SJCRH30 (cell line): ENCODE measurements around a stretch of chr9.

DNA sequence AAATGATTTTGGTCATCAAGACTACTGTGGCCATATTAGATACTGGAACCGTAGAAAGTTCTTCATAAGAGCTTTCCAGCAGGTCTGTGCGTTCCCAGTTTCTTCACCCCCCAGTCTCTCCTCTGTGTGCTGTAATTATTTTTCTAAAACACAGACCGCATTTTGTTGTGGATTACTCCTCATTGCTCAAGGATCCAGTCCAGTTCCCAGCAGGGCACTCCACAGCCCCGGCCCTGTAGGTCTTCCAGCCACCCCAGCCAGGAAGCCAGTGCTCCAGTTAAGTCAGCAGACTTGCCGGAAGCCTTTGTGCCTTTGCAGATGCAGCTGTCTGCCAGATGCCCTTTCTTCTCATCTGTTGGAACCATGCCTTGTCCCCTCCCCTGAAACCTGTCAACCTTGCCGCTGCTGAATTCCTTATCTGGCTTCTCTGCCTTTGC lies 28.3 kb downstream of the PSAT1 start:
- RAMPAGE, long total RNA = no peak

- RAMPAGE, long total RNA = no peak
These were observed 32.2 kb downstream of the PSAT1 start for GRCh38 chr9:78329123-78329601.

DNA sequence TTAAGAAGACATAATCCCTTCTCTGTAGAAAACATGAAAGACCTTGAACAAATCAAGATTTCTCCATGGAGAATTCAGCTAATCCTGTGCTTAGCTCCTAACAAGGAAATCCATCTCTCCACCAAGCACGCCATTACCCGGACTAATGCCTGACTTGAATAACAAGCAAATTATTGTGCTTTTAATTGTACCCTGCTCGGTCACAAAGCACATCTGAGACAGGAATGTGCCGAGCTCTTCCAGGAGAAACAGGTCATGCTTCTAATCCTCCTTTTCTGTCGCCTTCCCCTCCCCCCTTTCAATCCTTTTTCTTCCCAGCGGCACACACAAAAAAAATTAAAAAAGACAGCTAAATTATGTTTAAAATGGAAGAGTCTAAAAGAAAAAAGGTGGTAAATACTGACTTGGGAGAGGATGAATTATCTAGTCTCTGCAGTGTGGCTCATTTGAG lies 141.4 kb downstream of the PSAT1 start:
- RAMPAGE, long total RNA = no peak

DNA sequence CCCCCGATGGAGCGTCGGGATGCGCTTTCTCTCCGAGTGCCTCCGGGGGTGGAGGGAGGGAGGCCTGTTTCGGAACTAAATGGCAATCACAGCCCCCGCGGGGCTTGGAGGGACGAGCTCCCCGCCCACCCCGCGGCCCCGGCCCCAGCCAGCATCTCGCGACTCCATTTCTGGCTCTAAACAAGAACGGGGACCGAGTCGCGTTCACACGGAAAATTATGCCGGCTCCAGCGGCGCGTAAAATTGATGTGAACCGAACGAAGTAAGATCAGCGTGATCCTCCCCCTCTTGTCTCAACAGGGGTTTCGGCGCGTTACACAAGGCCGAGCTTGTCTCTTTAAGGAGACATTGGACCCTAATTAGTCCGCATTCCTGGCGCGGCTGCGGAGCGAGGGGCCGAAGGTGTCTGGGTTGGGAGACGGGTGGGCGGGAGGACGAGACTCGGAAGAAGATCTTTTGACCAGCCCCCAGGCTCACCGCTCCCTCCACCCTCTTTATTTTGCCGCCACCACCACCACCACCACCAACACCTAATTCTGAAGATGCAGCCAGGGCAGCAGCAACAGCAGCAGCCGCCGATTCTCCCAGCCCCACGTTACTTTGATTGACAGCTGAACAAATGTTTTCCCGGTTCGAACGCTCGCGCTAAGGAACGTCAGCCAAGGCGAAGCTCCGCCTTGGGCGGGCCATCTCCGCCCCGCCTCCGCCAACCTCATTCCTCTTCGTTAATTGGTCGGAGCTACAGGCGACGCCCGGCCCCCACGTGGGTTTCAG lies 718 bp upstream of the TLE4 start:
- RAMPAGE, long total RNA = no peak

DNA sequence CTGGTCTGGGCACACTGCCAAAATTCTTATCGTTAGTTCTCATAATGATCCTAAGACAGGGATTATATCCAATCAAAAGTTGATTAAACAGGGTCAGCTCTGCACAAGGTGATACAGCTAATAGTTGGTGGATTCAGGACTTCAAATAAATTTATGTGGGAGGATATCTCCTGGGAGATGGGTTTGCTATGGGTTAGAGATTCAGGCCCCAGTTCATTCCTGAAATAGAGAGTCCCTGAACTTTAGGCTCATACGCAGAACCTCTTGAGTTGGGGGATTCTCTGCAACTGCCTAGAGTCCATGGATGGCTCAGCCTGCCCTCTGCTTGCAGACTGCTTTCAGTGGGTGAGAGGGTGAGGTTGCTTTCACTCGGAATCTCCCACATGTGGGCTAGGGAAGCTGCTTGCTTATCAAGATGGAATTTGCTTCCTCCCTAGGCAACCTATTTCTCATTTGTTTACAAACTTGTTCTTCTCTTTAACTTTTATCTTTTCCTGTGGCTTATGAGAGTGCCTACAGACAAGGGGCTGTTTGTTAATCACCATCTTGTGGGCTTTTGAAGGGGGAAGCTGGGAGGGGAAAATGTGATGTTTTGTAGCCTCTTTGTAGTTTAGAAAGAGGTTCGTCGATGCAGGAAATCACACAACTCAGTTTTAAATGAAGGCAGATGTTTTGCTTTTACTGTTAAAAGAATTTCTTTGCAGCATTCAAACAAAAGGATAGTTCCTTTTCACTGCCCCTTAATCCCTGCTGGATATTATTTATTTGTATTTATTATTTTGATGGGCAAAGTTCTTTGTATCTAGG lies 10.0 kb downstream of the TLE4 start:
- RAMPAGE, long total RNA = no peak

DNA sequence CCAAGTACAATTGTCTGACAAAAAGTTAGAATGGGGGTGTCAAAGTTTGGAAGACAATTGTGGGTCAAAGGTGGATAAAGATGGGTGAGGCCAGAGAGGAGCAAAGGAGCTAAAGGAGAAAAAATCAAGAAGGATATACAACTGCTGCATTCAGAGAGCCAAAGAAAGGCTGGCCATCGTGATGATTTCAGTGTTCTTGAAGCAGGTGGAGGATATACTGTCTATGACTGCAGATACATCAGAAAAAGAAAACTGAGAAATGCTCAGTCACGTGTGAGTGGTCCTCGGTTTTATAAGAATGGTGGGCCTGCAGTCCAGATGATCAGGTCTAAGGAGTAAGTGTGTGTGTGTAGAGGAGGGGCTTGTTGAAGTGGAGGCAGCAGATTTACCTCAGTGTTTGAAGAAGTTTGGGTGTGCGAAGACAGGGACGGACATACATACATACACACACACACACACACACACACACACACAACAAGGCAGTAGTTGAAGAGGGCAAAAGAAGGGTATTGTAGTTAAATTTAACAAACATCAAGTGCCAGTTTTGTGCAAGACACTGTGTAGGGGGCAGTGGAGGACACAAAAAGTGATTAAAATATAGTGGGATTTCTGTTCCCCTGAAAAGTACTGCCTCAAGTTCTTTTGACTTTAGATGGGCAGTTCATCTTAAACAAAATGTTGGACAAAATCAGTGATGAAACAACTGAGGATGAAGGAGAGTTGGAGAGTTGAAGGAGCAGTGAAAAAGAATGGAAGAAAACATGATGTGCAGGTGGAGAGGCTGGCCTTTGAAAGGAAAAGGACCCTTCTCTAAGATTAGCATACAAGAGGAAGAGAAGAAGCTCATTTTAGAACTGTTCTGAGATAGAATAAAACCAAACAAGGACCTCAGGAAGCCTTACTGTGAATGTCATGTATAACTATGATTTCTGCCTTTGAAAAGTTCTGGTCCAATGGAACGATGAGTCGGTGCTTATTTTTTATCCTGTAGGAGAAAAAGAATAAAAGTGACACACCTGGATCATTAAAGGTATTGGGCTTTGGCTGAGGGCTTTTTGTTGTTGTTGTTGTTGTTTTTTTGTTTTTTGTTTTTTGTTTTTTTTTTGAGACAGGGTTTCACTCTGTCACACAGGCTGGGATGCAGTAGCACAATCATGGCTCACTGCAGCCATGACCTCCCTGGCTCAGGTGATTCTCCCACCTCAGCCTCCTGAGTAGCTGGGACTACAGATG lies 77.5 kb downstream of the TLE4 start:
- RAMPAGE, long total RNA = no peak

DNA sequence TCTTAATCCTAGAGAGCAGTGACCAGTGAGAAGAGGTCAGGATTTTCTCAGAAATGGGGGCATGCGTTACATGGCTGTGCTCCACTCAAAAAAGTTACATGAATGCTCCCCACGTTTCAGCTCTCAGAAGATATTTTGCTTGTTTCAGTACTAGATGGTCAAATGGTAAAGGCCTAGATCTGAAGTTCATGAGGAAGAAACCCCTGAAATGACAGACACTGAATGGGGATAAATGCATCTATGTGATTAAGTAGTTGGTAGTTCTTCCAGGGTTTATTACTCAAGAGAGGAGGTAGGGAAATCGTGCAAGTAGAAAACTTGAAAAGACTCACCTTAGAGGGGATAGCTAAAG lies 98.0 kb downstream of the TLE4 start:
- RAMPAGE, long total RNA = no peak

DNA sequence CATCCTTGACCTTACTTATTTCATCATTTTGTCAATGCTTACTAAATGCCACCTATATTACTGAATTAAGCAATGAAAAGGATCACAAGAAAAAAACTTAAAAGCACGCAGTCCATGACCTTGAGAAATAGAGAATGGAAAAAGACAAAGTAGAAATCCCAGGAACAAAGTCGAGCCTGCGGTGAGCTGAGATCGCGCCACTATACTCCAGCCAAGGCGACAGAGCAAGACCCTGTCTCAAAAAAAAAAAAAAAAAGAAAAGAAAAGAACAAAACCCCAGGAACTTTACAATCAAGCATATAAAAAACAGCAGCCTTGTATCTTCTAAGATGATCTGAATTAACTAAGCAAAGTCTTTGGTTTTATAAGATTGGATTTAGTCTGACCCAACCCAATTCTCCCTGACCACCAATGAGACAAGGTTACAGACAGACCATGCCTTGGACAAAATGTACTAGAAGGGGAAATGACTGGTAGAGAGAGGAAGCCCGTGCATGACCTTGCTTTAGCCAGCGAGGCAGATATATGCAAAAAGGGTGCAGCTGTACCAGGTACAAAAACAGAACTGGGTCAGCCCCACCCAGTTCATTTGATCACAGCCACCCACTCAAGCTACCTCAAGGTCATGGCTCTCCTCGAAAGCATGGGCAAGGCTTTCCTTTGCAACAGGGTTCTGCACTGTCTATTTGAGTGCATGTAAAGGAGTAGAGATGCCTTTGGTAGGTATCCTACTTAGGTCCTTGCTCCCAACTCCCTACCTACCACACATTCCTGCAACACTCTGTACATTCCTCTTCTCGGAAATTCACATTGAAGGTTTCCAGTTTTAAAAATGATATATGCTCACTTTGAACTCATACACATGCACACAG lies 33.5 kb downstream of the TLE1 start:
- RAMPAGE, long total RNA = no peak

DNA sequence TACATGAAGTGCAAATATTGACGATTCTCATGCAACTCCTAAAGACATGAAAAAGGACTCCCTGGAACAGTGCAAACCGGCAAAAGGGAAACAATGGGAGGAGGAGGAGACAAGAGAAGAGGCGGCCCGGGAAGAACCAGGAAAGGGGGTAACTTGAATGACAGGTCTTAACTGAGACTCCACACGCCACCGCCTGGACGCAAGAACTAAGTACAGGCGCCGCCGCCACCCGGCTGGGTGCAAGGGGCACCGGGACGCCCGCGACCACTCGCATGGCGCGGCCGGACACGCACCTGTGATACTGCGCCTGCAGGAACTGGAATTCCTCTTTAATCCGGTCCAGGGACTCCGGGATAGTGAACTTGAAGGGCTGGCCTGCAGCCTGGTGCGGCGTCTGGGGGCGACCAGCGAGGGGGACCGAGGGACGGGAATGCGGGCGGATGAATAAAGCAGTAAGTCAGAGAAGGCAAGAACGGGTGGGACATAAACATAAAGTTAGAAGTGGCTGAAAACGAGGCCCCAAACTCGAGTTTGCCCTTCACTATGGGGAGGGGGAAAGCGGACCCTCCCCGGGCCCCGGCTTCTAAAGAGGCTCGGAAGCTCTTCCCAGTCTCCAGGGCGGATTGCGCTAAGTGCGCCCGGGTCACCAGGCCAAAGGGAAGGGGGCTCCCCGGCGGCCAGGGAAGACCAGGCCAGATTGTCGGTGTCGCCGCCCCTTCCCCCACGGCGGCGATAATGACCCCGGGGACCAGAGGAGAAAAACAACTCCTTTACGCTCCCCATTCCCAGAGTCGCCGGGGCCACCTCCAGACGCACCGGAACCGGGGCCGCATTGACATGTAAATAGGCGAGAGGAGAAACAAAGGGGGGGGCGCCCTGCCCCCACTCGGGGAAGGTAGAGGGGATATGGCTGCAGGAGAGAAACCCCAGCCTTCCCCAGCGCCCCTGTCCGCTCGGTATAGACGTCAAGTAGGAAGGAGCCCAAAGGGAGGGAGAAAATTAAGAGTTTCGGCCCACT lies 2.0 kb downstream of the TLE1 start:
- RAMPAGE, long total RNA = no peak

GRCh38 chr9:83054724-83055388 lies 8.1 kb downstream of the RASEF start:
- RAMPAGE, long total RNA = no peak

DNA sequence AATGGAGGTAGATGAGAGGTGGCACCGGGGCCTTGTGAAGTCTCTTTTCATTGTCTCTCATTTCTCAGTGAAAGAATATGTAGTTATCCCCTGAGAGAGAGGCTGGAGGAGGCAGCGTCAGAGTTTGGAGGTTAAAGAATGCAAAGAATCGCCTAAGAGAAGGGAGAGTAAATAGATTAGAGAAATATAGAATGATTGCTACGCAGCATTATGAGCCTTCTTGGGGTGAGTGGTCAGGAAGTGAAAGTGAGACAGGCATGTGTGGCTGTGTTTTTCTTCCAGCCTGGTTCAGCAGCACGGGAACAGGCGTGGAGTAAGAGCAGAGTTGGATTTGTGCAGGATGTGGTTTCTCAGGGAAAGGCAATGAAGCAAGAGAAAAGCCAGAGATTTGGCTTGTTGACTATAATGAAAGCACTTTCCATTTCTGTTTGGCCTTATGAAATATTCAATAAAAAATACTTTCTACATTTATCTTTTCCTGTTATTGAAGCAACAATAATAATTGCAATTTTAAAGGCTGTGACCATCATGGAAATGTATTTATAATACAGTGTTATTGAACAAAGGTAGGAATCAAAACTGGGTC lies 34.3 kb upstream of the FRMD3 start:
- RAMPAGE, long total RNA = no peak

GRCh38 chr9:83629598-83630277 lies 6.8 kb downstream of the IDNK start:
- RAMPAGE, long total RNA = no peak

DNA sequence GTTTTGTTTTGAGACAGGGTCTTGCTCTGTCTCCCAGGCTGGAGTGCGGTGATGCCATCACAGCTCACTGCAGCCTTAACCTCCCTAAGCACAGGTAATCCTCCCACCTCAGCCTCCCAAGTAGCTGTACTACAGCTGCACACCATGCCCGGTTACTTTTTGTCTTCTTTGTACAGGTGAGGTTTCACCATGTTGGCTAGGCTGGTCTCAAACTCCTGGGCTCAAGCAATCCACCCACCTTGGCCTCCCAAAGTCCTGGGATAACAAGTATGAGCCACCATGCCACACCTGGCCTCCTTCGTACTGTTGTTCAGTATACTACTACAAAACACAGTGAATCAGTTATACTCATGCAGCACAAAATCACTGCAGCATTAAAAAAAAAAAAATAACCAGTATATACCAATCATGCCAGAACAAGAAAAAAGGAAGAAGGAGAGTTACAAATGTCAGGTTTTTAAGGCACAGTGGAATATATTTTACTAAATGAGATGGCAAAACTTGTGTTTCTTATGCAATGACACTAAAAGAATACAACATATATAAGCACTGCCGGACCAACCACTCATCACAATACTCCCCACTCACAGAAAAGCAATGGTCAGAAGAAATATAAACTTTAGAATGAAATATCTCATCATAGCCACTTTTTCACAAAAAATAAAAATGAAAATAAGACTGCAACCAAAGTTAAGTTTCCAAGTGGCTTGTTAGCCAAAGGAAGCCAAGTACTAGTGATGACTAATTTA lies 33.8 kb downstream of the UBQLN1 start:
- RAMPAGE, long total RNA = no peak

- RAMPAGE, long total RNA = no peak
These were observed 30.0 kb upstream of the UBQLN1 start for GRCh38 chr9:83737777-83738101.

- RAMPAGE, long total RNA = no peak
These were observed 29.0 kb downstream of the GKAP1 start for GRCh38 chr9:83788520-83789091.

- RAMPAGE, long total RNA = no peak
These were observed 11.3 kb downstream of the GKAP1 start for GRCh38 chr9:83806293-83806613.

DNA sequence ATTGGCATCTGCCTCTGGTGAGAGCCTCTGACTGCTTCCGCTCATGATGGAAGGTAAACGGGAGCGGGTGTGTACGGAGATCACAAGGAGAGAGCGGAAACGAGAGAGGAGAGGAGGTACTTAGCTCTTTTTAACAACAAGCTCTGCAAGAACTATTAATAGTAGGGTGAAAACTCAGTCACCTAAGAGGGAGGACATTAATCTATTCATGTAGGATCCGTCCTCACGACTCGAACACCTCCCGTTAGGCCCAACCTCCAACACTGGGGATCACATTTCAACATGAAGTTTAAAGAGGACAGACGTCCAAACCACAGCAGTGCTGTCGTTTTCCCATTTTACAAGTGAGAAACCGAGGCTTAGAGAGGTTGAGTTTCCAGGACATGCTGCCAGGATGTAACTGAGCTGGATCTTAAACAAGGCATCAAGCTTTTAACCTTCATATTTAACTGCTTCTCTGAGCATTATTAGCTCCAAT lies 173.6 kb downstream of the SLC28A3 start:
- RAMPAGE, long total RNA = no peak

DNA sequence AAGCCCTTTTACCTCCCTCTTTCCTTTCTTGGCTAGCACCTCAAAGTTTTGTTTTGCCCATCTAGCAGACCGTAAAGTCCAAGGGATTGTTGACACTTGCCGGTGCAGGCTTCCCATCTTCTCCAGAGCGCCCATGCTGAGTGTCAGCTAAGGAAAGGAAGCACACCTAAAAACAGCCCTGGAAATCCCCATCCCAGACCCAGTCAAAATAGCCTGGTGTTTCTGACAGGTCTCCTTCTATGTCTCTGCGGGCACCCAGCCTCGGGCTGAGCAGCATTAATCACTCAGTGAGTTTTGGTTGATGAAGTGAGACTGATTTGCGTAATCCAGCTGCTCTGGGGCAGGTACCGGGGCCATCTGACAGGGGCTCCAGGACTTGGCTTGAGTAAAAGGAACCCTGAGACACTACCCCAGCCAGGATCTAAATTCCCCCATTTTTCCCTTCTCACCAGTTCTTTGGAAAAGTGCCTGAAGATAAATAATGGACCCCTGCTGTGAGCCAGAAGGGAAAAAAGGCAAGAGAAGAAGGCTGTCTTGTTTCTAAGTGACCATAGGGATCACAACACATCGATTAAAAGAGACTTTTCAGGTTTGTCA lies 647 bp downstream of the SLC28A3 start:
- RAMPAGE, long total RNA = no peak

DNA sequence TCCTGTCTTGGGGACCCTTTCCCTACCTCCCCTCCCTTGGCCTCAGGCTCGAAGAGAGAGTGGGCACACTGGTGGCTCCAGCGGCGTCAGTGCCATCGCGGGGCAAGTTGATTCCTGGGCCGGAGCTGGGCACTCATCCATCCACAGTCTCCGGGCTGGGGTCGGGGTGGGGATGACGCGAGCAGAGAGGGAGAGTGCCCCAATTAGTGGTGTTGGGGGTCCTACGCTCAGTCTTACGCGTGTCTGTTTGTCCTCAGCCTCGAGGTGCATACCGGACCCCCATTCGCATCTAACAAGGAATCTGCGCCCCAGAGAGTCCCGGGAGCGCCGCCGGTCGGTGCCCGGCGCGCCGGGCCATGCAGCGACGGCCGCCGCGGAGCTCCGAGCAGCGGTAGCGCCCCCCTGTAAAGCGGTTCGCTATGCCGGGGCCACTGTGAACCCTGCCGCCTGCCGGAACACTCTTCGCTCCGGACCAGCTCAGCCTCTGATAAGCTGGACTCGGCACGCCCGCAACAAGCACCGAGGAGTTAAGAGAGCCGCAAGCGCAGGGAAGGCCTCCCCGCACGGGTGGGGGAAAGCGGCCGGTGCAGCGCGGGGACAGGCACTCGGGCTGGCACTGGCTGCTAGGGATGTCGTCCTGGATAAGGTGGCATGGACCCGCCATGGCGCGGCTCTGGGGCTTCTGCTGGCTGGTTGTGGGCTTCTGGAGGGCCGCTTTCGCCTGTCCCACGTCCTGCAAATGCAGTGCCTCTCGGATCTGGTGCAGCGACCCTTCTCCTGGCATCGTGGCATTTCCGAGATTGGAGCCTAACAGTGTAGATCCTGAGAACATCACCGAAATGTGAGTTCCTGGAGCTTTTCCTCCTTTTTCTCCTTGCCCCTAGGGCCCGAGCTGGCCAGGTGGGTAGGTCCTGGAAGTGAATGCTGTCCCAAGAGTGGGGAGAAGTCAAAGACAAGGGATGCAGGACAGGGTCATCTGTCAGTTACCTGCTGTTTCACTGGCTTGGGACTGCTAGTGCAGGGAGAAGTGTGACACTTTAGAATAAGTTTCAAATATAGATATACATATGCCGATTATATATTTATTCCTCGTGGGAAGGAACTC lies 943 bp downstream of the NTRK2 start:
- RAMPAGE, long total RNA = no peak

DNA sequence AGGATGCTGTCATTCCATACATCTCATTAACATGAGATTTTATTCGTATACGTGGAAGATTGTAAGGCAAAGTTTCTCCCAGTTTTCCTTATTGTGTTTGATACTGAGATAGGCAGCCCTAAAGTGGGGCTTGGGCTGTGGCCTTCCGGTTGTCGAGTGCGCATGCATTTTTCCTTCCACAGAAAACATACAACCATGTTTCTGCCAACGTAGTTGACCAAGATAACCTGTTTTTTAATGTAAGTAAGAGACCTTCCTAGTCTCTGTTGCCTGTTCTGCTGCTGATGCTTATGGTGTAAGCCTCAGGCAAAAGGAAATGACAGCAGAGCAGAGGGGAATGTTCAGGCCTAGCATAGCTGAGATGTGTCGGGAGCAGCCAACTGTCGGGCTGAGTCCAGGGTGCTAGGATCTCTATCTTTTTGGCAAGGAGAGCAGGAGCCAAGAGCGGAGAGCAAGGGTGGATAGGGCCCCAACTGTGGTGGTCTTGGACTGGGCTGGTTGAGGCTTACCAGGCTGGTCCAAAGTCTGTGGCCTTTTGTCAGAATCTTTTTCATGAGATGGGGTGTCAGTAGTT lies 2.5 kb downstream of the NTRK2 start:
- RAMPAGE, long total RNA = no peak